ENCODE results near the genes MNAT1 and SLC38A6.

DNA sequence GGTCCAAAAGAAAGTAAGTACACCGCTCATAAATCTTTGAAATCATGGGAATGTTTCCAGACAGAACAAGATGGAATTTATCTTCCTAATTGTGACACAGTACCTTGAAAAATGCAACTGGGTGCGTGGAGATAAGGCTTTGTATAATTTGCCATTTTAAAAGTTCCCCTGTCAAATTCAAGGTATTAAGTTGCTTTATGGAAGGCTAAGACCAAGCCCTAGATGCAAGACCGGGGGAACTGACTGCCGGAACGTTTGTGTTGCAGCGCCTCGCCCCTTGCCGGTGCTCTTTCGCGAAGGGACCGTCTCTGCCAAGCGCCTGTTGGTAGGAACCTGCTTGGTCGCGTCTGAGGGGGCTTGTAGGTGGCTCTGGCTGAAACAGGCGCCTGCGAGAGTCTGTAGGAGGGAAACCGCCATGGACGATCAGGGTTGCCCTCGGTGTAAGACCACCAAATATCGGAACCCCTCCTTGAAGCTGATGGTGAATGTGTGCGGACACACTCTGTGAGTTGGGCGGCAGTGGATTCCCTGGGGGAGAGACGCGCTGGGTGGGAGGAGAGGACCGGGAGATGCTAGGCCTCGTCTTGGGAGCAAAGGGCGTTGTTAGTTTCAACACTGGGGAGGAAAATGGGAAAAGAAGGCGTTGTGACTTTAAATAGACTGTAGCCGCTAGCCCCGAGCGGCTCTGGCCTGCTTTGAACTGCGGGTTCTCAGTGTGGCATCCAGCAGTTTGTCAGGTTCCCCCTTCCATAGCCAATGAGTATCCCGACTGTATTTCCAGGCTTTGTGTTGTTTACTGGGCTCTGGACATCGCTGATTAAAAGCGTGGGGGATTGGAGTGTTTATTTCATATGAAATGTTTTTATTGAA is at the start of gene MNAT1:
TSS of gene MNAT1 (plus strand) at position 314 of the 870 bp plus-strand sequence.
- PRO-cap: no peak
- RAMPAGE, long total RNA, 4 experiments: start-site peak on the plus strand in 4 of 4 experiments, centred at positions 330 to 344 of the sequence, 56 to 1,219 reads per replicate

- PRO-cap: no peak
- RAMPAGE, long total RNA, 4 experiments: no peak in any of the 4 experiments
These were observed 2.1 kb downstream of the MNAT1 start for GRCh38 chr14:60736479-60737257.

DNA sequence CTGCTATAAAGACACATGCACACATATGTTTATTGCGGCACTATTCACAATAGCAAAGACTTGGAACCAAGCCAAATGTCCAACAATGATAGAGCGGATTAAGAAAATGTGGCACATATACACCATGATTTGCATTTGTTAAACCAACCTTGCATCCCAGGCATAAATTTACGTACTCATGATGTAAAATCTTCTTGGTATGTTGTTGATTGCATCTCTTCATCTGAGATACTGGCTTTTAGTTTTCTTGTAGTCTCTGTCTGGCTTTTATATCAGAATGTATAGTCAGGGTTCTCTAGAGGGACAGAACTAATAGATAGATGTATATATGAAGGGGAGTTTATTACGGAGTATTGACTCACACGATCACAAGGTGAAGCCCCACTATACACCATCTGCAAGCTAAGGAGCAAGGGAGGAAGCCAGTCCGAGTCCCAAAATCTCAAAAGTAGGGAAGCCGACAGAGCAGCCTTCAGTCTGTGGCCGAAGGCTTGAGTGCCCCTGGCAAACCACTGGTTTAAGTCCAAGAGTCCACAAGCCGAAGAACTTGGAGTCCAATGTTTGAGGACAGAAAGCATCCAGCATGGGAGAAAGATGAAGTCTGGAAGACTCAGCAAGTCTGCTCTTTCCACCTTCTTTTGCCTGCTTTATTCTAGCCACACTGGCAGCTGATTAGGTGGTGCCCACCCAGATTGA is 90.6 kb downstream of the TRMT5 start:
- PRO-cap: no peak
- RAMPAGE, long total RNA, 4 experiments: no peak in any of the 4 experiments

GRCh38 chr14:60980894-60982030 is at the start of gene SLC38A6:
Gene SLC38A6 (plus strand): TSS chr14:60981245.
- PRO-cap: bidirectional peak, plus-strand start at chr14:60981247, minus-strand start at chr14:60981035
- RAMPAGE, long total RNA, 4 experiments: start-site peak on the plus strand in 1 of 4 experiments, at chr14:60981226-60981251 at its widest, 123 reads per replicate; start-site peak on the minus strand in 3 of 4 experiments, at chr14:60981000-60981068 at its widest, 23 to 573 reads per replicate

DNA sequence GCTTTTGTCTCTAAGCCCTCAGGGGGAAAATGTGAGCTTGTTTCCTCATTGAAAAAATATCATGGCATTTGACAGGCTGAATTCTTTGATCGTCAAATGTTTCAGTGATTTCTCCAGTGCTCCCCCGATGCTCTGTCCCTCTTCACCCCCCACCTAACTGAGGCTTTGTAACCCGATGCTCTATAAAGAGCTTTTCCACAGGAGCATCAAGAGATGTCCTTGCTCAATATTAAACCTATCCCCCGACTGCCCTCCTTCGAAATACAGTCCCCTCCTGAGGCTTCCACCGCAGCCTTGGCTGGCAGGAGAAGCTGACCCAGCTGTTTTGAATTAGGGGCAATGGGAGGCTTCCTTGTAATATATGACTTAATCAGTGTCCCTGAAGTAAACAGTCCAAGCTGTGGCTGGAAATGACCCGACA is 62.5 kb downstream of the TMEM30B start:
- PRO-cap: no peak
- RAMPAGE, long total RNA, 4 experiments: no peak in any of the 4 experiments

DNA sequence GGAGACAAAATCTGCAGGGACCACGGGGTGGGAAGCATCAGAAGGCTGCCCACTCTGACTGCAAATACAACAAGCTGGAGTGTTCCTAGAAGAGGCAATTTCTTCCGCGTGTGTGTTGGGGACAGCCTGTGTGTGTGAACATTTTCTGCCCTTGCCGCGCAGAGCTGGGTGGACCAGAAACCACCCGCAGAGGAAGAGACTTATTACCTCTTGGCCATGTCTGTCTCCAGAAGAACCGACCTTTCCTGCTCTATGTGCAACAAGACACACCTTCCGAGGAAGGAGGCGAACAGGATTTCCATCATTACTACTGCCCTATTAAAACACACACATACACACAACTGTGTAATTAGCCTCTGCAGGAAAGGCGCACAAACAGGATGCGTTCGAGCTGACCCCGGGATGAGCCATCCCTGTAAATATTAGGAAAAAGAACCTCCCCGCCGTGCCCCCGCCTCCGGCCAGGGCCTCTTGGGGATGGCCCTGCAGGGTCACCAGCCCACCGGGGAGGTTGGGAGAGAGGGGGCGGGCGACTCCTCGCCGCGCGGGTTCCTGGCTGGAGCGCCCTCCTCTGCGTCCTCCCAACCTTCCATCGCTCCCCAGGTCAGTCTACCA is 550 bp upstream of the PRKCH start:
- PRO-cap: no peak
- RAMPAGE, long total RNA, 4 experiments: no peak in any of the 4 experiments

DNA sequence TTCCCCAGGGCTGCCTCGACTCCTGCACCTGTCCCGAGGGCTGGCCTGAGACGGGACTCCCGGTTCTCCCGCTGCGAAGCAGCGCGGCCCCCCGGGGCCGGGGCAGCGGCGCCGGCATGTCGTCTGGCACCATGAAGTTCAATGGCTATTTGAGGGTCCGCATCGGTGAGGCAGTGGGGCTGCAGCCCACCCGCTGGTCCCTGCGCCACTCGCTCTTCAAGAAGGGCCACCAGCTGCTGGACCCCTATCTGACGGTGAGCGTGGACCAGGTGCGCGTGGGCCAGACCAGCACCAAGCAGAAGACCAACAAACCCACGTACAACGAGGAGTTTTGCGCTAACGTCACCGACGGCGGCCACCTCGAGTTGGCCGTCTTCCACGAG is 598 bp downstream of the PRKCH start:
- PRO-cap: no peak
- RAMPAGE, long total RNA, 4 experiments: no peak in any of the 4 experiments

GRCh38 chr14:61365414-61366254 is 44.3 kb downstream of the PRKCH start:
- PRO-cap: no peak
- RAMPAGE, long total RNA, 4 experiments: no peak in any of the 4 experiments

DNA sequence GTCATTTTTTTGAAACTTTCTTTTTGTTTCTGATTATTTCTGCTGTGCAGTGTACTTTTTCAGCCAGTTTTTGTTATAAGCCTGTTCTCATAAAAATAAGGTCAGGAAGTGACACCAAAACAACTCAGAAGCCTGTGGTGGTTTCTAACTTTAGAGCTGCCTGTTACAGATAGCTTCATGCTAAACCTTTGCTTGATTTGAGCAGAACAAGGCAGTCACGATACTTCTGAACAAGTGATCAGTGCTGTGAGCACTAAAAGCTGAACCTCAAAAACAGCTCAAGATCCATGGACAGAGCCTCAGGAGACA is 82.0 kb downstream of the PRKCH start:
- PRO-cap: no peak
- RAMPAGE, long total RNA, 4 experiments: no peak in any of the 4 experiments

DNA sequence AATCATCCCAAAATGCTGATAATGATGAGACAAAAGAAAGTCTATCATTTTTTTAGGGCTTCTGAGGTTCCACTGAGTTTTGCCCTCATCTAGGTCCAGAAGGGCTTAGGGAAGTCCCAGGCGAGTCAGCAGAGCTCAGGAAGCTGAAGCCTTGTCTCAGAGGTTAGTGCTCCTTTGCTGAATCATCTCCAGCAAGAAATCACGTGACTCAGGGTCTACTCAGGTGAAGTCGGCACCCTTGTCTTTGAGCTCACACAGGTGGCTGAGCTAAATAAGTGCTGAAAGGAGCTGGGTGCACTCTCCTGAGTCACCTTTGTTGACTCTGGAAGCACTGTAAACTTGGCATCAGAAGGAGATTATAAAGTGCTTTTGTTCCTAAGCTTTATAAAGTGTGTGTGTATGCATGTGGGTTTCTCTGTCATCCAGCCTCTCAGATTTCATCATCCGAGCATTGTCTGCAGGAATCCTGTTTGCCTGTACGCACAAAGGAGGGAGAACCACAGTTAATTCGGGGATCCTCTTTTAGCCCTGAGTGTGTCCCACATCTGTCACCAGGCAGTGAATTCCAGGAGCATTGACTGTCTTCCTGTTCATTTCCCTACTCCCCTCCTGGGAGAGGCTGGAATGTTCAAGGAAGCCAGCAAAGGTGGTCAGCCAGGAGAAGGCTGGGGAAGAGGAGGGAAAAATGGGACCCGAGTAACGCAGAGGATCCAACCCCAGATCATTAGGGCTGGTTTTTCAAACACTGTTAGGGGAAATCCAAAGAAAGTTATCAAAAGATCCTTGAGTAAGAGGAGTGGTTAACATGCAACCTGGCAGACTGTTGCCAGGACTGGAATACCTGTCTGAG is 157.7 kb upstream of the HIF1A start:
- PRO-cap: no peak
- RAMPAGE, long total RNA, 4 experiments: no peak in any of the 4 experiments

- PRO-cap: no peak
- RAMPAGE, long total RNA, 4 experiments: start-site peak on the plus strand in 1 of 4 experiments, at chr14:61562987-61563186 at its widest, 19 reads per replicate; start-site peak on the minus strand in 1 of 4 experiments, at chr14:61562894-61562922 at its widest, 5 reads per replicate
These were observed 132.5 kb upstream of the HIF1A start for GRCh38 chr14:61562483-61563526.

DNA sequence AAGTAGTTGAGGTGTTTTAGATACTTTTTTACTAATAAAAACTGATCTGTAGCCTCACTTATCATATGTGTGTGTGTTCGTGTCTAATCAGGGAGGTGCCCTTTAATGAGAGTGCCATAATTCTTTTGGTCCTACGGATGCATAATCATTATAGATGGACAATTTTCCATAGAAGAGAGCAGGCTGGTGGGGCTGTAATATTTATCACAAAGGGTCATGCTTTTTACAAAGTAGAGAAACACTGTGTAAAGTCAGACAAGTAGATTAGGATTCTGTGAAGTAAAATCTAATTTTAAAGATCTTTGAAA is 10.2 kb upstream of the SNAPC1 start:
- PRO-cap: no peak
- RAMPAGE, long total RNA, 4 experiments: no peak in any of the 4 experiments

DNA sequence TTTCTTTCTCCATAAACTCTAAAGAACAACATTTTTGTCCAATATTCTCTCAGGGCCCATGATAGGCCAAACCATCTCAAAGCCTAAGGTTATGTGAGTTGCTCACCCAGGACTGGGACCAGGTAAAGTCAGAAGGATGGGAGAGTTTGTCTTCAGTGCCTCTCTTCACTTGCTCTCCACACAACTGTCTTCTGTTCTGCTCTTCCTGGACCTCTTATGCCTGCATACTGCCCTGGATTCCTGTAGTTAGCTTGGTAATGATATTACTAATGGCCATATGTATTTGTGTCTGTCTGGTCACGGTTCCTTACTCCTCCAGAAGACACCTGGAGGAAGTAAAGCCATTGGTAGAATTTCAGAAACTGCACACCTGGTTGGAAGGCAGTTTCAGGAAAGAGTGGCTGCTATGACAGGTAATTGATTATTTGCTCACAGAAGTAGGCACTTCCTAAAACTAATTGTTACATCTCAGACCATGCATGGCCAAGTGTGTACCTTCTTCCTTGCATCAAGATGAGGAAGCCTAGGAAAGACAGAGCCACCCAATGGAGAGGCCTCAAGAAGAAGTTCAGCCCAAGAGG is 26.4 kb upstream of the RHOJ start:
- PRO-cap: no peak
- RAMPAGE, long total RNA, 4 experiments: no peak in any of the 4 experiments

DNA sequence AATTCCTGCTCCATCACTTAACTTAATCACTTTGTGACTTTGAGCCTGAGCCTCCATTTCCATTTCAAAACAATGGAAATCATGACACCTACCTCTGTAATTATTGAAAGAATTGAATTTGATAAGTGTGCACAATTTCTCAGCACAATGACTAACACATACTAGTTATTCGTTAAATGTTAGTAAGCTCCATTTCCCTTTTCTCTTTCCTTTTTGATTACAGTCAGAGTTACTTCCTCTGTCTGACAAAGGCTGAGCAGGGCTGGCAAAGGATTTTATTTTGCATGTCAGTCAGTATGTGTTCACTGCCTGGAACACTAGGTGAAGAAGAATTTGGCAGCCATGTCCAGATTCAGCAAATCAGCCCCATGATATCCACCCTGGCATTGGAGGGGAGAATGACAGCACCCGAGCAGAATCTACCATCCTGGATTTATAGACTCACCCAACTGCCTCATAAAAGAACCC is 12.2 kb upstream of the RHOJ start:
- PRO-cap: no peak
- RAMPAGE, long total RNA, 4 experiments: no peak in any of the 4 experiments

GRCh38 chr14:63205050-63205331 is 748 bp downstream of the RHOJ start:
- PRO-cap: no peak
- RAMPAGE, long total RNA, 4 experiments: no peak in any of the 4 experiments

- PRO-cap: no peak
- RAMPAGE, long total RNA, 4 experiments: no peak in any of the 4 experiments
These were observed 27.8 kb downstream of the GPHB5 start for GRCh38 chr14:63290739-63291521.

- PRO-cap: no peak
- RAMPAGE, long total RNA, 4 experiments: no peak in any of the 4 experiments
These were observed 21.9 kb upstream of the WDR89 start for GRCh38 chr14:63663395-63664046.

GRCh38 chr14:63726494-63726905 is 1.4 kb downstream of the SGPP1 start:
- PRO-cap: no peak
- RAMPAGE, long total RNA, 4 experiments: no peak in any of the 4 experiments

DNA sequence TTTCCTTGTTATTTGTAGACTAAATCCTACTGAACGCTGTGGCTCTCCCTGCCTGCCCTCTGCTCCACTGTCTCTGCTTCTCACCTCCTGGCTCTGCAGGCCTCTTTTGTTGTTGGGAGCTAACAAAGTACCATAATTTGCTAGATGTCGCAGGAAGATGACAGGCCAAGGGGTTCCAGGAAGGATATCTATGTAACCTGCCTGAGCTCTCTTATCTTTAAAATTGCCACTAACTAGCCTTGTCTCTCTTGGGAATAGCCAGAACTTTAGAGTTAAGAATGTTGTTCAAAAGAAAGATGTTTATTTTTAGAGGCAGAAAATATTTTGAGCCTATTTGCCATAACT is 21.5 kb downstream of the SYNE2 start:
- PRO-cap: no peak
- RAMPAGE, long total RNA, 4 experiments: no peak in any of the 4 experiments

DNA sequence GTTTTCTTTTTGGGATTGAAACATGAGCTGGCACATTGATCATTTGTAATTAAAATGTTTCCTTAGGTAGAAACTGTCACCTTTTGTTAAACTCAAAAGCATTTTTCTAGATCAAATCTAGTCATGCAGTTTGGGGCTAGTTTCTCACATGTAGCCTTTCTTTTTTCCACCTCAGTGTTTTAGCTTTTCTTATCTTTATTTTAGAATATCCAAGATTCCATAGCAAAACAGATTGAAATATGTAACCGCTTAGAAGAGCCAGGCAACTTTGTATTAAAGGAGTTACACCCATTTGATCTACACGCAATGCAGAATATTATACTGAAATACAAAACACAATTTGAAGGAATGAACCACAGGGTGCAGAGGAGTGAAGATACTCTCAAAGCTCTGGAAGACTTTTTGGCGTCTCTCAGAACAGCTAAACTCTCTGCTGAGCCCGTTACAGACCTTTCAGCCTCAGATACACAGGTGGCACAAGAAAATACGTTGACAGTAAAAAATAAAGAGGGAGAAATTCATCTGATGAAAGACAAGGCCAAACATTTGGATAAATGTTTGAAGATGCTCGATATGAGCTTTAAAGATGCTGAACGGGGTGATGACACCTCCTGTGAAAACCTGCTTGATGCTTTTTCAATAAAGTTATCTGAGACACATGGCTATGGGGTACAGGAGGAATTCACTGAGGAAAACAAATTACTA is 149.9 kb downstream of the SYNE2 start:
- PRO-cap: no peak
- RAMPAGE, long total RNA, 4 experiments: no peak in any of the 4 experiments

Data from omental fat pad (tissue), 4 donors.